Suprapubic skin (tissue), 4 donors: Measurements from ENCODE around the genes FNDC9, NIPAL4 and CLINT1.

DNA sequence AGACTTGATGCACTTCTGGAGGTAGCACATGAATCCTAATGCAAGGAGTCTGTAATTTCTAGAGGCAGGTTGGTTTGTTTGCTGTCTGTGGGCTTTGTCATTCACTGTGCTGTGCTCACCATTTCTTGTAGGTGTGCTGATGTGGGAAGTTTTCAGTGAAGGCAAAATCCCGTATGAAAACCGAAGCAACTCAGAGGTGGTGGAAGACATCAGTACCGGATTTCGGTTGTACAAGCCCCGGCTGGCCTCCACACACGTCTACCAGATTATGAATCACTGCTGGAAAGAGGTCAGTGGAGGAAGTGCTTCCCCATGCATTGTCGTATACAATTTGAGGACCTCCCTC, 17.2 kb upstream of the CYFIP2 start:
- PRO-cap = no peak
- RAMPAGE, long total RNA, 4 experiments = no peak in any of the 4 experiments

- PRO-cap = no peak
- RAMPAGE, long total RNA, 4 experiments = no peak in any of the 4 experiments
These were observed at the start of gene FNDC9 for GRCh38 chr5:157345532-157345964. Gene FNDC9, minus strand, starts transcription at chr5:157345677.

DNA sequence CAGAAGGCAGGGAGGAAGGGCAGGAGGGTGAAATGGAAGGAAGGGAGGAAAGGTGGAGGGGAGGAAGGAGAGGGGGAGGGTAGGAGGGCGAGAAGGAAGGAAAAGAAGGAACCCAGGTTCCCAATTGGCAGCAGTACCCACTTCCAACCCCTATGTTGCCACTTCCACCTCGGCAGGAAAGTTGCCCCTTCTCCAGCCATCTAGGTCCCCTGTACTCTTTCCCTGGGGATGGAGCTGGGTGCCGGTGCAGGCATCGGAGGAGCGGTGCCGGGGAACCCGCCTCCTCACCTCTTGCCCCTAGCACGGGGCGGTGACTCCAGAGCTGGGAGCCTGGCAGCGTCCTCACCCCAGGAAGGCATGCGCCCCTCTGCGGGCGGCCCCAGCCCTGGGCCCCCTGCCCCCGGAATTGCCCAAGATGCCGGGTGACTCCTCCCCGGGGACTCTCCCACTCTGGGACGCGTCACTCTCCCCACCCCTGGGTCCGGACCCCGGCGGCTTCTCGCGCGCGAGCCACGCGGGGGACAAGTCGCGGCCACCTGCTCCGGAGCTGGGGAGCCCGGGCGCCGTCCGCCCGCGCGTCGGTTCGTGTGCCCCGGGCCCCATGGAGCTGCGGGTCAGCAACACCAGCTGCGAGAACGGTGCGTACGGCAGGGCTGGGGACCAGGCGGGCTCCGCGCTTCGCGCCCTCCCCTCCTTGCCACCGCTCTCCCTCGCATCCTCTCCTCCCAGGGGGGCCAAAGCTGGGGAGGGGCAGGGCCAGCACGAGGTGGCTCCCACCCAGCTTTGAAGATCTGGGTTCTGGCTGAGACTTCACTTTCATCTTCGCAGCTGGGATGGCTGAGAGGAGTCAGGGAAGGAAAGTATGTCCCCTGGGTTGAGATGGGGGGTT, at the start of gene NIPAL4:
Gene NIPAL4, plus strand, starts transcription at position 494 of the 889 bp plus-strand sequence.
- PRO-cap = bidirectional peak, plus-strand start at position 524 of the sequence, minus-strand start at position 369 of the sequence
- RAMPAGE, long total RNA, 4 experiments = start-site peak on the plus strand in 3 of 4 experiments, centred at positions 323 to 522 of the sequence, 10 to 270 reads per replicate

DNA sequence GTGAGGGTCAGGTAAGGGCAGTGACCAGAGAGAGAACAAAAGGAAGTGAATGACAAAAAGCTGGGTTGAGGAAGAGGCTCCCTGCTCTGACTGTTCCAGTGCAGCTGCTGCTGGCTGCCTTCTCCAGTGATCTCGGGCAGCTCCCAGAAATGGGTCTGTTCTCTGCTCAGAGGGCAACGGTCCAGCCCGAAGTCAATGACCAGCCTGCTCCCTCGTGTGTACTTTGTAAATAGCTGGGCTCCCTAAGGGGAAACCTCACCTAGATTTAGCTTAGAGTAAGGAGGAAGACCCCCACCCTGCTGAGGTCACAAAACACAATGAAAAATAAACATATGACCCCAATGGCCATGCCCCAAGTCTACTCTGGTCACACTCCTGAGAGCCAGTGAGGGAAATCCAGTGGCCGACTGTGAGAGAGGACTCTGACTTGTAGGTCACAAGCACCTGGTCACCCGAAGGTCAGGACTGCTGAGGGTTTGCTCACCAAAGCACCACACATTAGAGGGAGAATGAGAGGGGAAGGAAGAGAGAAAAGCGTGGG, 19.7 kb downstream of the NIPAL4 start:
- PRO-cap = no peak
- RAMPAGE, long total RNA, 4 experiments = no peak in any of the 4 experiments

DNA sequence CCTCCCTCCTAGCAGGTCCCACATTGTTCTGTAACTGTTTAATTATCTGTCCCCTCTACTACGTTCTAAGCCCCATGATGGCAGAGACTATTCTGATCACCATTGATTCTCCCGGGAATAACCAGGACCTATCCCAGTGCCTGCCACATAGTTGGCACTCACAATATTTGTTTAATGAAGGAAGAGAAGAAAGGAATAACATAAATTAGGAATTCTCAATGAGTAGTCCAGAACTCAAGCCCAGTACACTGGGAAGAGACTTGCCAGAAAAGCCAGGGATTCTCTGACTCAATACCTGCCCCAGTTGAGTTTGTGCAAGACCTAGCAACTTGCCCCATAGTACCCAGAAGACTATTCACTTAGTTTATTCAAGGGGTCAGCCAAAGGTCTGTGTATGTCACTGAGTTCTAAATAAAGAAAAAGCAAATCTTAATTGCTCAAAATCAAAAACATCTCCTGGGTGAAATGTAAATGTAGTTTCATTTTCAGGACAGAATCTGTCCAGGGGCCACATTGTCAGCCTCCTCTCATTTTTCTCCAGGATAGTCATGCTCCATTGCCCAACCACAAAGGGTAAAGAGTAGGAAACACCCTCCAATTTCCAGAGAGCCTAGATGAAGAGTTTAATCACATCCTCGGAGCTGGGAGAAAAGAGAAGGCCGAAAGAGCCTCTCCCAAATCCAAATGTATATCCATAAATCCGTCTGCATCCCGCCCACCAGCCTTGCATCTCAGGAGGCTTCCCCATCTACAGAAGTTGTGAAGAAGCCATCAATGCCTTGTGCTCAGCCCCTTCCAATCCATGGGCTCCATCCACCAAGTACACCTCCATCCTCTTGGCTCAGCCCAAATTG, 27.1 kb downstream of the ADAM19 start:
- PRO-cap = no peak
- RAMPAGE, long total RNA, 4 experiments = no peak in any of the 4 experiments

GRCh38 chr5:157748757-157749280, 5.3 kb downstream of the LSM11 start:
- PRO-cap = no peak
- RAMPAGE, long total RNA, 4 experiments = no peak in any of the 4 experiments

DNA sequence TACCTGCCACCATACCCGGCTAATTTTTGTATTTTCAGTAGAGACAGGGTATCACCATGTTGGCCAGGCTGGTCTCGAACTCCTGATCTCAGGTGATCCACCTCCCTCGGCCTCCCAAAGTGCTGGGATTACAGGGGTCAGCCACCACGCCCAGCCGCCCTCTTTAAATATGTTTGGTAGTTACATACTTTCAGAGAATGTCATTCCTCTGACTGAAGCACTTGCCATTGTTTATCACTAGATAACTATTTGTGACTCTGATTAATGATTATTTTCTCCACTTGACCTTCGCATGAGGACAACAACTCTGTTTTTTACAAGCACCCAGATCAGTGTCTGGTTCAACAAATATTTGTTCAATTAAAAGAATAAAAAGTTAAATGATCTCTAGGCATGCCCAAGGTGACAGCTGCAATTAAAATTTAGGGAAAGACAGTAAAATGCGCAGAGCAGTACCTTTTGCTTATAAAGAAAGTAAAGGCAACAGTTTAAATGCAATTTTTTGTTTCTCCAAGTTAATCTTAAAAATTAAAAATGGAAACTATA, 56.2 kb downstream of the CLINT1 start:
- PRO-cap = no peak
- RAMPAGE, long total RNA, 4 experiments = no peak in any of the 4 experiments

- PRO-cap = unidirectional peak, minus-strand start at chr5:157859127
- RAMPAGE, long total RNA, 4 experiments = start-site peak on the minus strand in 4 of 4 experiments, at chr5:157859075-157859146 at its widest, 325 to 2,044 reads per replicate
These were observed at the start of gene CLINT1 for GRCh38 chr5:157858484-157859433. Gene CLINT1, minus strand, starts transcription at chr5:157859145.

DNA sequence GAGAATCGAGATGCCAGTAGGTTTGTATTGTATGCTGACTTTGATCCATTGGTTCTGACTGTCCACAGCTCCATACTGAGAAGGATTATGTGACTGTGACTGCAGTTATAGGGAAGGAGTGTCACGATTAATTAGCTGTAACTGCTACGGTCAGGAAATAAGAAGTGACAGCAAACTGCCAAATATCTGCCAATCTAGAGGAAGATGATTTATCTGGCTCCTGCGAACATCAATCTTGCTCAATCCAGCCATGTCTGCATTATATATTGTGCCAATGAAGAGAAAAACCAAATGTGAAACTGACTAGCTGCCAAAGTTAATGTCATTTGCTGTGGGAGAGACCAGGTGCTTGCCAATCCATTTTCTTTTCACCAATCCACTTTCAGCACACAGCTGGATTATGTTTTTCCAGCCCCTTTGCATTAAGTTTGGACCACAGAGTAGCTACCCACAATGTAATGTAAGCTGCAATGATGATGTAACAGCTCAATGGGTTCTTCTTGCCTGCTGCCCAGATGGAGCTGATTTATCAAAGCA, 61.1 kb upstream of the CLINT1 start:
- PRO-cap = no peak
- RAMPAGE, long total RNA, 4 experiments = no peak in any of the 4 experiments

DNA sequence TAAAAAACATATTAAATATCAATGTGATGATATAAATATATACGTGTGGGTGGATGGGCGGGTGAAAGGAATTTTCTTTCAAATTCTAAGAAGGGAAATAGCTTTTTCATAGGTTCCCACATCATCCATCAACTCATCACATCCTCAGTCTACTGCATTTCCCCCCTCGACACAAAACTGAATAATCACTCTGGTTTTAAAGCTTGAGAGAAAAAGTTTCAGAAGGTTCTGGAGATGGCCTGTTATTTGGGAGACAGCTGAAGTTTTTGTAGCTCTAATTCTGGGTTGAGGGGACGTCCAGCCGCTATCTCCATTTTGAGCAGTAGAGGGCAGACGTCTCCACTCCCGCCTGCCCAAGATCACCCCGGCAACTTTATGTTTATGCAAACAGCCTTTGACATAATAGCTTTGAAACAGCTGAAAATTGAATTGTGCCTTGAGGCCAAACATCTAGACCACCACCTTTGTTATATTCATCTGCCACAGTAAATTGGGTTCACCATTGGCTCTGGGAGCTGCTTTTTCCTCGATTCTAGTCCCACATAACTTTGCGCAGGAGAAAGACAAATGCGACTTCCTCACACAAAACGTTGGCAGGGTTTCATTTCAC, 216.3 kb upstream of the CLINT1 start:
- PRO-cap = no peak
- RAMPAGE, long total RNA, 4 experiments = no peak in any of the 4 experiments

- PRO-cap = no peak
- RAMPAGE, long total RNA, 4 experiments = no peak in any of the 4 experiments
These were observed 260.9 kb upstream of the CLINT1 start for GRCh38 chr5:158119842-158120339.

GRCh38 chr5:158720802-158721297, 378.9 kb downstream of the EBF1 start:
- PRO-cap = no peak
- RAMPAGE, long total RNA, 4 experiments = no peak in any of the 4 experiments

DNA sequence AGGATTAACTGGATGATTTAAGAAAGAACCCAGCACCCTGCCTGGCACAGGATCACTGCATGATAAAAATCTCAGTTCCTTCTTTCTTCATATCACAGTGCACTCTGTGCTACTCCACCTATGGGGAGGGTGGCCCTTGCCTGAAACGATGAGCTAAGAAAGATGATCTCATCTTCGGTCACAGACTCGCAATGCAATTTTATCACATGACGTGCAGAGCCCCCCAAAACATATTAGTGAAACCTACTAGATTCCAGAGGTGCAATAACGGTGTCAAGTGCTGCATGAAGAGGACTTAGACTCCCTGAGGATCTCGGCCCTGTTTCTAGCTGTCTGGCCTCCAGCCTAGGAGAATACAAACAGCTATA, 104.0 kb downstream of the EBF1 start:
- PRO-cap = no peak
- RAMPAGE, long total RNA, 4 experiments = no peak in any of the 4 experiments

DNA sequence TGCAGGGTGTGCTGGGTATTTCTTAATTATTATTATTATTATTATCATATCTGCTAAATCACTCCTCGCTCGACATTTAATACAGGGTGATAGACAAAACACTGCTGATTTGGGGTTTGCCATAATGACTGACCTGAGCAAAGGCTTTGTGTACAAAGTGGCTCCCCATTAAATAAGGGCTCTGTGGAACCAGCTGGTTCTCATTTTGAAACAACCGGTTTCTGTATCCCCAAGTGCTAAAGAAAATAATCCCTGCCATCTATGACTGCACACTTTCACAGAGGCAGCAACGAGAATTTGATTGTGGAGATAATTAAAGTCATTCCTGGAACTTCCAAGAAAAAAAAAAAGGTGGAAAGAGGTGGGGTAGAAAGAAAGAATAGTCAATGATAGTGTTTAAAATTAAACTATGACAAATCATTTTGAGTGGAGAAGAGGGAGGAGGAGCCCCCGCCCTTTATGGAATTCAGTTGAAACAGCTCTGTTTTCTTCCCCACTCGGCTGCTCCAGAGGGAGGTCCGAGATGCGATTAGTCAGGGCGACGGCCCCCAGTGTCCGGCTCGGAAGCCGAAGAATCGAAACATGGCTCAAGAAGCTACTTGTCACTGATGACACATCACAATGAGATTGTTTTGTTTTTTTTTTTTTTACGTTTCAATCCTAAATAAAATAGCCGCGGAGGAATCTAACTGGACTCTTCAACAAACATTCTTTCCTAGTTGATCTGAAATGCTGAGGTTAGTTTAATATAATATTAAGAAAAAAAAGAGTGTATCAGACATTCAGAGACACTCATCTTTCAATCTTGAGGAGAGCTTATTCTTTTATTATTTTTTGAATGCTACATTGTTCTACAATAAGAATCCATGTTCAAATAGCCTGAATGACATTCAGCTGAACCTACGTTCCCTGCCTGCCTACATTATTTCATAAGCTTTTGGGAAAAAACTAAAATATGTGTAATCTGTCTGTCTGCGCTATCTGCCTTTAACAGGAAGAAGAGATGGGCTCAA, 38.3 kb downstream of the EBF1 start:
- PRO-cap = no peak
- RAMPAGE, long total RNA, 4 experiments = no peak in any of the 4 experiments

- PRO-cap = no peak
- RAMPAGE, long total RNA, 4 experiments = no peak in any of the 4 experiments
These were observed 8.7 kb downstream of the EBF1 start for GRCh38 chr5:159090938-159091514.

GRCh38 chr5:159441550-159441749, 111.2 kb upstream of the IL12B start:
- PRO-cap = no peak
- RAMPAGE, long total RNA, 4 experiments = no peak in any of the 4 experiments

GRCh38 chr5:159451137-159451690, 120.9 kb upstream of the IL12B start:
- PRO-cap = no peak
- RAMPAGE, long total RNA, 4 experiments = no peak in any of the 4 experiments

GRCh38 chr5:159773019-159773799, 143.1 kb upstream of the ADRA1B start:
- PRO-cap = unidirectional peak, minus-strand start at chr5:159773322; unidirectional peak, minus-strand start at chr5:159773395
- RAMPAGE, long total RNA, 4 experiments = no peak in any of the 4 experiments

- PRO-cap = no peak
- RAMPAGE, long total RNA, 4 experiments = no peak in any of the 4 experiments
These were observed 25.5 kb downstream of the PWWP2A start for GRCh38 chr5:160093495-160094355.

DNA sequence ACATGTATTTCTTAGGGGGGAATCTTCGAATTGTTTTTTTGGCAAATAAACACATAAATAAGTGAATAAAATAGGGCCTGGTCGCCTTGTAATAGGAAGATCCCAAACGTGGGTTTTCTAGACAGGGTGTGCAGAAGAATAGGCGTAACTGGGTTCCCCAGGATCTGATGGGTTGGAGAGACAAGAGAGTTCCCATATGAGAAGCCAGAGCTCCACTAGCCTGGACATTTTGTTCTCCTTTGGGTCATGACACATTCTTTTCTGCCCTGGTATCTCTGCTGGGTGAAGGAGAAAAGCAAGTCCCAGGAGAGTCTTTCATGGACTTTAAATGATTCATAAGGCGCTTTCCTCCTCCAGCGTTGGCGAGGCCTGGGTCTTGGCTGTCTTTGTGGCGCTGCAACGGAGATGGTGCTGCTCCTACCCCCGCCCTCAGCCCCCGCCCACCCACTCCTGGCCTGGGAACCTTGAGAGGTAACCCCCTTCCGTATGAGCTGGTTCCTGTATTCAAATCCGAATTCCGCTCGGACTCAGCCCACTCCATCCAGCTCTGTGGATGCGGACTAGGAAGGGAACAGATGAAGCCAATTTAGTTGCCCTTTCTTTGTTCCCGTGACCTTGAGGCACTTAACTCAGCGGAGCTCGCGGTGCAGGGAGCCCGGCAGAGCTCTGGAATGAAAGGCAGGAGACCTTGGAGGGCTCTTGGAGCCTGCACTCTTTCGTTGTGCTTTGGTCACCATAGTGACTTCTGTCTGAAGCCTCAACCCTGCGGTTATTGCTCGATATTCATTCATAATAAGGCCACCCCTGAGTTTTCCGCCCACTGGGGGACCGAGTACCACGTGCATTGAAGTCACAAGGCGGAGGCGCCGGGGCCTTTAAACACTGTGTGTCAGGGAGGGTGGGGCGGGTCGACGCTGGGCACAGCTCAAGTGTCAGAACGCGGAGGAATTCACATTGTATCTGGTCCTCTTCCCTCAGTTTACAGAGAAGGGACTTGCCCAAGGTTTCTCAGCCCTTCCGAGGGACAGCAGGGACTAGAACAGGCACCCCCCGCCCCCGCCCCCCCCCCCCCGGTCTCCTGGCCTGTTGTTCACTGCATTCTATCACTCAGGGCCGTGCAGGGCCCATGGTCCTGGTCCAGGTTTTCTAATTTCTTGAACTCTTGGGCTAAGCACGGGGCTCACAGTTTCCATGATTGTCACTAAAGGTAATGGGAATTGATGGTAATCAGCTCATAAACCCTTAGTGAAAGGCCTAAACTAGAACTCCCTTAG, 14.1 kb upstream of the PWWP2A start:
- PRO-cap = no peak
- RAMPAGE, long total RNA, 4 experiments = no peak in any of the 4 experiments